Trachea (tissue), 1 donor: Measurements from ENCODE around the gene MBNL1.

GRCh38 chr3:150359535-150359844 lies 48.6 kb upstream of the TSC22D2 start:
- PRO-cap: no peak

DNA sequence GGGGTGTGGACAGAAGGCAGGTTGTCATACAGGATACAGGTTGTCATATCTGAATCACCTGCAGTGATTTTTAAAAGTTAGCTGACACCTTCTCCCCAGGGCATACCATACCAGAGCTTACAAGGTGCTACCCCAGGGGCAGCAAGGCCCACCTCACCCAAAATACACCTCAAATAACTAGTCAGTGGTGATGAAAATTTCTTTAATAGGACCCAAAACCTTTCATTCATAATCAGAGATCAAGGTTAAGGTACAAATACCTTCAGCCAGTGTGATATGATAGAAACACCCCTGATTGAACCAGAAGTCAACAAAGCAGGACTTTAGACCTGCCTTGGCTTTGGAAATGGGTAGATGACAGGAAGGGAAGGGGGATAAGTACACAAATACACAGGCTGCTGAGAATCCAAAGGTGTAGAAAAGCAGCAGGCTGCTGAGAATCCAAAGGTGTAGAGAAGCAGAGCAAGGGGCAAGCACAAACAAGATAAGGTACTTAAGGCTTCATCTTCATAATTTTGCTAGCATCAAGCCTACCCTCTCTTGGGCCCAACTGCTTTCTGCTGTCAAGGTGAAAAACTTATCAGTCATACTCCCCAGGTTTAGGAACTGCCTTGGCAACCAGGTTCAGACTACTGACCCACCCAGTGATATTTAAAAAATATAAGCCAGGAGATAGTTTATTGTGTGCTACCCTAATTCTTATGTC lies 45.2 kb upstream of the TSC22D2 start:
- PRO-cap: no peak

GRCh38 chr3:150451216-150452173 lies 43.4 kb downstream of the TSC22D2 start:
- PRO-cap: no peak

- PRO-cap: no peak
Observed at GRCh38 chr3:150544725-150545182, 1.5 kb downstream of the SERP1 start.

- PRO-cap: no peak
Observed at GRCh38 chr3:150599661-150600131, 3.4 kb upstream of the SELENOT start.

DNA sequence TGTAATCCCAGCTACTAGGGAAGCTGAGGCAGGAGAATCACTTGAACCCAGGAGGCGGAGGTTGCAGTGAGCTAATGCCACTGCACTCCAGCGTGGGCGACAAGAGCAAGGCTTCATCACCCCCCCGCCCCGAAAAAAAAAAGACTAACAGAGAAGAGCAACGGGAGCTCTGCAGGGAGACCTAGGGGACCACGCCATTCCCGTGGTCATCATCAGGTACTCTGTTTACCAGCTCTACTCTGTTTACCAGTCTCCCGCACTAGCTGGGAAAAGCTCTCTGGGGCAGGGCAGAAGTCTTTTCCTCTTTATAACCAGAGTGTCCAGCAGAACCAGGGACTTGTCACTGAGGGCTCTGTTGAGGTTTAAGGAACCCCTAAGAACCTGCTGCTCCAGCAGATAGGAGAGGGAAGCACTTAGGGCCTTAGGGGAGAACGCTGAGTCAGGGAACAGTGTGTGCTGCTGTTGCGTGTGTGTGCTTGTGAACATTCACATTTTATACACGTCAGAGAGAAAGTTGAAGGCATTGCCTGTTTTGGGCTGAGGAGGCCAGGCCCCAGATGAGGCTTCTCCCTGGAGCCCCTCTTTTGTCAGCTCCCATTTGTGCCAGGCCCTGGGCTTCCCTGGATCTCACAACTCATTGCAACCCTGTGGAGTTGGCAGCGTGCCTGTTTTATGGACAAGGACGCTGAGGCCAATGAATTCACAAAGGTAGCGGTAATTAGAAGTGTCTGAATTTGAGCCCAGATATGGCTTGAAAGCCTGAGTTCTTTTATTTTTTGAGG lies 24.0 kb upstream of the ERICH6 start:
- PRO-cap: no peak

- PRO-cap: no peak
Observed at GRCh38 chr3:150744570-150745086, 18.3 kb downstream of the SIAH2 start.

DNA sequence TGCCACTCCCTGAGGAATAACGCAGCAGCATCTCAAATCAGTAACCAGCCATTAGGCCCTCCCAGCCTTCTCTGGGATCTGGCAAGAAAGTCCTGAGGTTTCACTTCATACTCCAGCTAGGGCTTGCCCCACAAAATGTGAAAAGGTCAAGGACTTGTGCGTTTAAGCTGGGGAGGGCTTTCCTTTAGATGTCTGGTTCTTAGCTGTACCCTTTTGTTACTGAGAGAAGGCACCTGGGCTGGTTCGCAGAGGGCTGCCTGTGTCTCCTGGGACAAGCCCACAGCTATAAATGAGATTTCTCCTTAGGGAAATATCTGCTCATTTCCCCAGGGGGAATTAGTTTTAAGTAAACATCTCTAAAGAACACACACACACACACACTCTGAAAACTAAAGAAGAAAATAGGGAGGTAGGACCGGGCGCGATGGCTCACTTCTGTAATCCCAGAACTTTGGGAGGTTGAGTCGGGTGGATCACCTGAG lies 15.7 kb downstream of the SIAH2 start:
- PRO-cap: no peak

DNA sequence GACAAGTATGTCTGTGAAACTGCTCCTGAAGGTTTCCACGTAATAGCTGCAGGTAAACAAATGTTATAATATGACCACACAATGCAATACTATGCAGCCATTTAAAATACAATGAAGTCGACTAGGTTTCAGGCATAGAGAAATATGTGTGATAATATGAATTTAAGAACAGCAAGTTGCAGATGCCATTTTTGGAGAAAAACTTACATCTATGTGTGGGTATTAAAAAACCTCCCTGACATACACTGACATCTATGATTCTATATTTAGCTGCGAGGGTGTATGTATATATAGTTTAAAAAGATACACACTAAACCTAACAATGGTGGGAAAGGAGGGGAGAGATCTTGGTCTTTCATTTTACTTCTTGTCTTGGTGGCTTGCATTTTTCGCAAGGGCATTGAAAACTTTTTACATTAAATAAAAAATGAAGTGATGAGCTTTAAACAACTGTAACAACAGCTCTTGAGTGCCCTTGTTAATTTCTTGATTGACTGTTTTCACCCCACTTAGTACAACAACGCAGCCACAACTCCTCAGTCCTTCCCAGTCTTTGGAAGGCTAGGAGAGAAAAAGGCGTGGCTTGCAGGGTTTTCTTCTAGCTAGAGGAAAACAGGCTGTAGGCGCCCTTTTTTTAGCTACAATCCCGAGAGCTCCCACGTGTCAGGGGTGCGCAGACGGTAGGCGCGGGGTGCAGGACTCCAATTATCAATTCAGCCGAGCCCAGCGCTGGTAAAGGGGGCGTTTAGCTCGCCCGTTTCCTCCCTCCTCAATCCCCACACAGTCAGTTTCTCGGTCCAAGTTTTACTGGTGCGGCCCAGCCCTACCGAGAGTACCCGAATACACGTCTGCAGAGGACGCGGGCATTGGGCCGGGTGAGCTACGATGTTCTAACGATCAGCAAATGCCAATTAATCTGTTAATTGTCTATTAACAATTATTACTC lies 1.4 kb downstream of the SIAH2 start:
- PRO-cap: bidirectional peak, plus-strand start at position 711 of the sequence, minus-strand start at position 555 of the sequence

GRCh38 chr3:151085858-151086044 lies 287 bp downstream of the MED12L start:
- PRO-cap: no peak

GRCh38 chr3:151183354-151183836 lies 19.6 kb downstream of the GPR171 start:
- PRO-cap: no peak

DNA sequence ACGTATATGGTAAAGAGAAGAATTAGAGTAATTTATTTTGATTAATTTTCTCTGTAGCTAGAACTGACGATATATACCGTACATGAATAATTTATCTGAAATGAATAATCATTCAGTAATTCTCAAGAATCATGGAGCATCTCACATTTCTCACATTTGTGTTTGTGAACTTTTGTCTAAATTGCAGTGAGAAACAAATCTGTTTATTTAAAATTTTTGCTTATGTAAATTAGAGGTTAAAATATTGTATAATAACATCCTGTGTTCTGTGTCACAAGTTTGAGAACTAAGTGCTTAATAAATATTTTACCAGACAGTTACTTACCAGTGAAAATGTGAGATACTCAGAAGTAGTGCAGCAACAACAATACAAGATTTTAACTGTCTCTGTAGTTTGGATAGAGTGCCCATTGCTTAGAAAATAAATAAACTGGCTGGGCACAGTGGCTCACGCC lies 1.0 kb downstream of the GPR171 start:
- PRO-cap: no peak

- PRO-cap: no peak
Observed at GRCh38 chr3:151275949-151277120, 2.0 kb downstream of the P2RY14 start.

- PRO-cap: no peak
Observed at GRCh38 chr3:151304899-151305782, 11.5 kb downstream of the GPR87 start.

DNA sequence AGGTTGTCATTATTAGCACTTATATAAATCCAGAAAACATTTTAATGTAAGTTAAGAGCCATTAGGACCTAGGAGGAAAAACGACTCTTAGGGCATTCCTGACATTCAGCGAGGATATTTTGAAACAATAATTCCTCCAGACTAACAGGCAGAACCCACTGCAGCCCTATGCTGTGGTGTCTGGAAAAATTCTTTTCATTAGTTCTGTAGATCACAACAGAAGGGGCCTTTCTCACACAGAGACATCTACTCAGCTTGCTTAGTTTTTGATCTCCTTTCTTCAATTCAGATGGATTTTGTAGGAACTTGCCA lies 113.1 kb upstream of the MBNL1 start:
- PRO-cap: no peak

DNA sequence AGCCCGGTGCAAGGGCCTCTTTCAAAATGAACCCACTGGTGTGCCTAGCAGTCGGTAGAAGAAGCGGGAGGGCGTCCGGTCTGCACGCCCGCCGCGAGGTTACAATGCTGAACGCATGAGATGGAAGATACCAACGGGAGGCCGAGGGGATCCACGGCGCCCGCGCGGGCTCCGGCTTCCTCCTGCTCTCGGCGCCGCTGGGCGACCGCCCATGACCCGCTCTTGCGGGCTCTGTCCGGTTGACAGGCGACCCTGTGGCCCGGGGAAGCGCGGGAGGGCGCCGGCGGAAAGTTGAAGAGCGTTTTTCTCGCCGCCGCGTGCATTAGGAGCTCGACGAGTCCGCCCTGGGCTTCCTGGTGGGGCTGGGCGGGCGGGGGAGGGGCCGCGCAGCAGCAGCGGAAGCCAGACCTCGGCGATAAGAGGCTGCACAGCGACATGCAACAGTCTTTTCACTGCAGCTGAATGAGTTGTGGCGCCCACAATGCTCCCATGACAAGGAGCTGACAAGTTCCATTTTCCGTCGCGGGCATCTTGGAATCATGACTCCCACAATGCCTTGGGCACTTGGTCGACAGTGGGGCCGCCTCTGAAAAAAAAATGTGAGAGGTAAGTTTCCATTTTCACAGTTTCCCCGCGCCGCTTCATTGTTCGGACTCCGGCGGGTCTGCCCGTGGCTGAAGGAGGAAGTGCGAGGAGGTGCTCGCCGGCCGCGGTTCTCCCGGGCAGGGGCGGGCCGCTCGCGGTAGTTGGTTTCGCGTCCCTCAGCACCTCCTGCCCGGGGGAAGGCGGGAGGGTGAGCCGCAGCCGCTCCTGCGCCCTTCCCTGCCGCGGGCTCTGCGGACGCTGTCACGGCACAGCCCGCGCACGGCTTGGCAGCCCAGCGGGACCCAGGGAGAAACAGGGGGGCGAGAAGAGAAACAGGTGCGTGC lies at the start of gene MBNL1:
Gene MBNL1 (plus strand): TSS at position 443 of the 929 bp plus-strand sequence.
- PRO-cap: bidirectional peak, plus-strand start at position 133 of the sequence, minus-strand start at position 101 of the sequence; bidirectional peak, plus-strand start at position 443 of the sequence, minus-strand start at position 324 of the sequence; bidirectional peak, plus-strand start at position 778 of the sequence, minus-strand start at position 717 of the sequence; unidirectional peak, minus-strand start at position 845 of the sequence

DNA sequence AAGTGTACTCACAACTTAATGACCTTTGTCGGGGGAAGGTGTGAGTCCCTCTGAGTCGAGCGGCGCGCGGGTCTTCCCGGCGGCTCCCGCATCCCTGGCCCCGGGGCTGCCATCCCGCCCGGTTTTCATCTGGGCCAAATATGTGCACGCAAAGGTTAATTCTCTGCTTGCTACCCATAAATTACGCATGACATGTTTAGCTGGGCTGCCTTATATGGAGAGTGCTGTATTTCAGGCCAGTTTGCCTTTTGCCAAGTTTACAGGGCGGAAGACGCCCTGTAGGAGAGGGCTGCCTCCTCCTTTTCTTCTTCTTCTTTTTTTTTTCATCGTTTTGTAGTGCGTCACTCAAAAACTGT lies 665 bp downstream of the MBNL1 start:
- PRO-cap: bidirectional peak, plus-strand start at position 260 of the sequence, minus-strand start at position 96 of the sequence; bidirectional peak, plus-strand start outside the sequence, minus-strand start at position 312 of the sequence

GRCh38 chr3:152304169-152304787 lies 35.5 kb downstream of the MBNL1 start:
- PRO-cap: no peak

DNA sequence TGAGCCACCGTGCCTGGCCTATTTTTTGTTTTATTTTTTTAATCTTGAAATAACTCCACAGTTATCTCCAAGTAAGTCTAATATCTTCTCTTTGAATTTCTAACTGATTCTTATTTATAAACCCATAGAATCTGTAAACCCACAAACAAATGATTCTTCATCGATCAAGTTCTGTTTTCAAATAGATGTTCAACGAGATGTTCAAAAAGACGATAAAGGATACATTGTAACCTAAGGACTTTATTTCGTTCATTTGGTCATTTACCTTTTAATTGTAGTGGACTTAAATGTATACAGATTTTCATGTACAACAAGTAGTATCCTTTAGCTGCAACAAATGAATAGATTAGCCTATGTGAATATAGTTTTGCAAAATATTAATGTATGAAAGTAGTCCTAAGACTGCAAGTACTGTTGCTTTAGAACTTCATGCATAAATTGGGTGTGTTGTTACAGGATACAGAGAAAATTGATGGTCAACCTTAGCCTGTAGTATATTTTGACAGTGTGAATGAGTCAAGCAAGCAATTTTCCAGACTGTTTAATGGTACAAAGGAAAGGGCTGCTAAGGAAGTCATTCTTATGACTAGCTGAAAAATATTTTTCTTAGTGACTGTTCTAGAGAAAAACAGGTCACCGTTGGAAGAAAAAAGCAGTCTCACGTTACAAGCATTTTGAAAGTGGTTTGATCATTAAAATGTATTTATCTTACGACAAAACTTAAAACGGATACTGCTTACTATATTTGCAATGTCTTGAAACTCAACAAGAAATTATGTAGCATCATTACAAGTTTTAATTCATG lies 49.1 kb downstream of the MBNL1 start:
- PRO-cap: no peak

- PRO-cap: no peak
Observed at GRCh38 chr3:152319682-152320838, 51.3 kb downstream of the MBNL1 start.